Metastatic Liver Carcinoma in the Lung (tissue), 2 donors: ENCODE measurements around the gene C1QBP.

DNA sequence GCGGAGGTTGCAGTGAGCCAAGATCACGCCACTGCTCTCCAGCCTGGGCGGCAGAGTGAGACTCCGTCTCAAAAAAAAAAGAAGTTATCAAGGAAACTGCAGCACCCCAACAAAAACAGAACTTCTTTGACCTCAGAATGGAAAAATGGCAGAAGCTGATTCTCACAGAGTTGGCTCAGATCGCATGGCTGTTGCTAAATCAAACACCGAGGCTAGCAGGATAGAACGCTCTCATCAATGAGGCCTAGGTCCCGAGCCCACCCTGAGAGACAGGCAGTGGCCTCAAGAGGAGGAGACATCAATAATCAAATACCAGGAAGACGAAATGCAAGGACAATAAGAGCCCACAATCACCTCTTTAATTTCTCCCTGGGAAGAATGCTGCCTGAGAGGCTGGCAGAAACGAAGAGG lies 1.0 kb upstream of the TM4SF5 start:
- PRO-cap, 2 experiments, result no peak in any of the 2 experiments

- PRO-cap, 2 experiments, result no peak in any of the 2 experiments
Measured at GRCh38 chr17:4812499-4813027, 5.6 kb downstream of the PLD2 start.

DNA sequence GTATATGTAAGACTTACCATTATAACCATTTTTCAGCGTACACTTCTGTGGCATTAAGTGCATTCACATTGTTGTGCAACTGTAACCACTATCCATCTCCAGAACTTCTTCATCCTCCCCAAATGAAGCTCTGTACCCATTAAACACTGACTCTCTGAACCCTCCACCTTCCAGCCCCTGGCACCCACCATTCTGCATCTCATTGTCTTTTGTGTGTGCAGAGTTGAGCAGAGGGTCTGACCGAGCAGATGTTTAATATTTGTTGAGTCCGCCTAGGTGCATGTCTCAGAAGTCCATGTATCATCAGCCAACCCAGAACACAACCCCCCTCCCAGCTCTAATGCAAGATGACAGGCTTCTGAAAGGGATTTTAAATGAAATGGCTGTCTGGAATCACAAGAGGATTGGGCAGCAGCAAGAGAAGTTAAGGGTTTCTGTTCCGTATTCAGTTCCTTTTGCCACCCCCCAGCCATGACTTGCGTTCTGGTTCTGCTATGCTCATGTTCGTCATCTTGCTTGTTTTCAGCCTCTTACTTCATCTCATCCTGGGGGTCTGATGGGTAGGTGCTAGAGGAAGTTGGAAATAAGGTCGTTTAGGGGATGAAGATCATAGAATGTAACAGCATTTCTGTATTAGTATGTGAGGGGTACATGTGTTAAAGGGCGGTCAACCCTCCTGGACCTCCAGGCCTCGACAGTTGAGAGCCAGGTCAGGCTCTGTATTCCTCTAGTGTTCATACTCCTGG lies 11.9 kb downstream of the MINK1 start:
- PRO-cap, 2 experiments, result no peak in any of the 2 experiments

- PRO-cap, 2 experiments, result no peak in any of the 2 experiments
Measured at GRCh38 chr17:4849903-4850703, 17.0 kb downstream of the MINK1 start.

- PRO-cap, 2 experiments, result no peak in any of the 2 experiments
Measured at GRCh38 chr17:4944646-4945622, 3.4 kb downstream of the PFN1 start.

- PRO-cap, 2 experiments, result peak in 2 of 2 experiments; most common plus-strand start chr17:4948710 (in 2); most common minus-strand start chr17:4948956 (in 1)
Measured at GRCh38 chr17:4948625-4949322, 444 bp upstream of the PFN1 start.

GRCh38 chr17:4972187-4972984 lies 4.8 kb upstream of the SPAG7 start:
- PRO-cap, 2 experiments, result no peak in any of the 2 experiments

DNA sequence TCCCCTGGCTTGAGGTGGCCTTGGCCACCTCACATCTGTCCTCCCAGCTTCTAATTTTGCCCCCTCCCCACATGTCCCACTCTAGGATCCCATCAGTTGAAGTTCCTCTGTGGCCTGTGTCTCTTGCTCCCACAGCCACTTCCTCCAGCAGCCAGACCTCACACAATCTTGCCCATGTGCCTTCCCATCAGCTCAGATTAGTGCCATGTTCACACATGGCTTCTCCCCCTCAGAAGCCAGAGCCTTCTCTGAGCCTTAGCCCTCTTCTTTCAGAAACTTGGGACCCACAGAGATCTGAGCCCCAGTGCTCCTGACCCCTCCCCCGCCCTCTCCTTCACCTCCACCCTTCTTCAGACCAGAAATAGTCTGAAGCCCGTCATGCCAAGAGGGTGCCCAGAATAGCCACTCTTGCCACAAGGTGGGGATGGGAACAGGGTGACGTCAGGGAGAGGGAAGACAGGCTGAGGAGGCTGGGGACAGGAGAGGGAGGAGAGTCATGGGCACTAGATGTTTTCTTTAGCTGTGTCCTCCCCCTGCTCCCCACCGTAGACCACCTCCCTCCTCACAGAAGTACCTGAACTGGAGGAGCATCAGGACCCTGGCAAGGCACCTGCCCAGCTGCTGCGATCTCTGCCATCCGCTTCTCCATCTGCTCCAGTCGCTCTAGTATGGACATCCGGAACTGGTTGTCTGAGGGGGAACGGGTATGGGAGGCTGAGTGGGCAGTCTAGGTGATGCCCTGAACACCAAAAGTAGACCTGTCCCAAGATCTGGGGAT lies 6.4 kb upstream of the SPAG7 start:
- PRO-cap, 2 experiments, result no peak in any of the 2 experiments

- PRO-cap, 2 experiments, result no peak in any of the 2 experiments
Measured at GRCh38 chr17:4999482-4999968, 1.8 kb downstream of the KIF1C start.

DNA sequence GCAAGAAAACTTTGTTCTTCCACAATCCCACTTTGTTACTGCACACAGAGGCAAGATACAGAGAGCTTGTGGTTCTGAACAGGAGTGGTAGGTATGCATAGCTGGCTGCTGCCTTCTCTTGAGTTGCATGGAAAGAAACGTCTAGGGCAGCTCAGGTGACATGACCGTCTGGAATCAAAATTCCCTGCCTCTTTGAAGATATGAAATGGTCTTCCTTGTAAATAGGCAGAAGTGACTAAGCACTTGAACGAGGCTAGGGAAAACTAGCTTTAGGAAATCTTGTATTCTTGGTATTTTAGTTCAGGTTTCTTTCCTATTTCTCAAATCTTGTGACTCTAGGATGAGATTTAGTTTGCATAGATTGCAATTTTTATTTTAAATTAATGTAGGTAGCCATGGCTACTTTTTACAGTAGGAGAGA lies 1.9 kb downstream of the RABEP1 start:
- PRO-cap, 2 experiments, result no peak in any of the 2 experiments

DNA sequence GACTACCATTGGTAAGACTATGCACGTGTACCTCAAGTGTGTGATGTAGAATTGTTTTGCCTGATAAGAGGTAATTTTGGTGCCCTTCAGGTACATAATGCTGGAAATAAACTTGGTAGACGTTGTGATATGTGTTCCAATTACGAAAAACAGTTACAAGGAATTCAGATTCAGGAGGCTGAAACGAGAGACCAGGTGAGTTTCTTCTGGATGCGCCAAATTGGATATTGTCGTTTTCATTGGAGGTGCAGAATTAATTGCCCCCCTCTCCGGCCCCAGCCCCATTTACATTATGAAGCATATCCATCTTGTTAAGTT lies 56.7 kb downstream of the NUP88 start:
- PRO-cap, 2 experiments, result no peak in any of the 2 experiments

- PRO-cap, 2 experiments, result no peak in any of the 2 experiments
Measured at GRCh38 chr17:5364818-5365287, 54.6 kb downstream of the NUP88 start.

- PRO-cap, 2 experiments, result no peak in any of the 2 experiments
Measured at GRCh38 chr17:5420464-5420757, 429 bp downstream of the RPAIN start.

DNA sequence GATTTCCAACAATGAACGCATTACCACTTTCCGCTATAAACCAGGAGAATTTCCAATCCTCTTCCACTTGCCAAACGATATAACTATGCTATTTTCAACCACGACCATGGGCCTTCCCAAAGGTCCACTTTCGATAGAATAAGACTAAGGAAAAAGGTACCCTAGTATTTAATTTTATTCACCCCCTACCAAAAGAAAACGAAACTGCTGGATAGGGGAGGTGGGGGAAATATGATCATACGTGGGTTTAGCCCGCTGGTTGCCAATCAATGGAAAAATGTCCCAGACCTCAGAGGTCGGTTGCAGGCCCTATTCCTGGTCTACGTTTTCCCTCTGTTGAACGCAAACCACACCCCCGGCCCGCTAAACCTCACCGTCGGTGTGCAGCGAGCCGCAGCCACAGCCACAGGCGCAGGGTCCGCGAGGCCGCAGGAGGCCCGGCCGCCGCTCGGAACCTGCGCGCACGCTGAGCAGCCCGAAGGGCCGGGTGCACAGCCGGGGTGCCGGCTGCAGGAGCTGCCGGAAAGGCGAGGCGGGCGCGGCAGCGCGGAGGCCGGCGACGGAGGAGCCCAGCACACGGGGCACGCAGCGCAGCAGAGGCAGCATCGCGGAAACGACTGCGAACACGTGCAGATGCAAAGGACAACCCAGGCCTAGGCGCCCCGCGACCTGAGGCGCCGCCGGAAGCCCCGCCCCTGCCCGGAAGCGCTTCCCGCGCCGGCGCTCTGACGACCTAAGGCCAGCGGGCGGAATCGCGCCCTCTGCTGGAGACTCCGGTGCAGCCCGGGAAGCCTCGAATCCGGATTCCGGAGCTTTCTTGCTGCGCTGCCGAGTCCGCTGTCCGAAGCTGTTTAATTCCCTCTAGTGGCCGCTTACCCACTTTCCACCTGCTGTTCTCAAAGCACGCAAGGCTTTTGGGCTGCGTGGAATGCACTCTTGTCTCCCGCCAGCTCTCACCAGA lies at the start of gene C1QBP:
C1QBP (minus strand) TSS at position 688 of the 961 bp plus-strand sequence.
- PRO-cap, 2 experiments, result peak in 1 of 2 experiments; most common minus-strand start position 629 of the sequence (in 1)

- PRO-cap, 2 experiments, result no peak in any of the 2 experiments
Measured at GRCh38 chr17:5504899-5505325, 4.1 kb upstream of the ENSG00000286190 start.

- PRO-cap, 2 experiments, result no peak in any of the 2 experiments
Measured at GRCh38 chr17:5517683-5518043, 16.9 kb upstream of the ENSG00000286190 start.

- PRO-cap, 2 experiments, result no peak in any of the 2 experiments
Measured at GRCh38 chr17:5832632-5833460, 237.3 kb upstream of the WSCD1 start.

DNA sequence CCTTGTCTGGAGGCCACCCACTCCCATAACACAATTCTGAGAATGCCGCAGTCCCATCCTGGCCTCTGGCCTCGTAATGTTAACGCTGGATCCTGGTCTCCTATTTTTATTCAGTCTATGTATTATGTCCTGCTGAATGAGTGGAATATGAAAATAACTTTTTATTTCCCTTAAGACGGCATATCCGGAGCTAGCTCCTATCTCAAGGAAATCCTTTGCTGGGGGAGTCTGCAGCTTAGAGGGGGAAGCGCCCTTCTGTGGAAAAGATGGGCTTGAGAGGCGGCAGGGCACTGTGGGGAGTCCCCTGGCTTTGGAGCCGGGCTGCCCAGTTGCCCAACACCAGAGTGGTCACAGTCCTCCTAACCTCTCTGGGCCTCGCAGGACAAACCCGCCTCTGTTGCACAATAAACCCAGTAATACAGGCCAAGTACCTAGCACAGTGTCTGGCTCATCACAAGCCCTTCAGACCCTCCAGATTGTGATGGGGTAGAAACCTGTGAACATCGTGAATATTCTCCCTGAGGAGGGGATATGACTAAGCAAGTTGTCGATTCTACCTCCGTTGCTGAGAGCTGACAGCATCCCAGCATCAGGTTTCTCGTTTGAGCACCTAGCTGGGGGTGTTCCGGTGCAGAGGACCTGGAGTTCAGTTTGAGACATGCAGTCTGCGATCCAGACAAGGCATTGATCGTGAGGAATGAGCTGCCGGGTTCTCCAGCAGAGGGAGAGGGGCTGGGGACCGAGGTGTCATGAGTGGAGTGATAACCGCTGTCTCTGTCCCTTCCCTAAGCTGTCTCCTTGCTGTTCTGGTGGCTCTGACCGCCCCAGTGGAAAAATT lies 161.7 kb downstream of the WSCD1 start:
- PRO-cap, 2 experiments, result no peak in any of the 2 experiments

DNA sequence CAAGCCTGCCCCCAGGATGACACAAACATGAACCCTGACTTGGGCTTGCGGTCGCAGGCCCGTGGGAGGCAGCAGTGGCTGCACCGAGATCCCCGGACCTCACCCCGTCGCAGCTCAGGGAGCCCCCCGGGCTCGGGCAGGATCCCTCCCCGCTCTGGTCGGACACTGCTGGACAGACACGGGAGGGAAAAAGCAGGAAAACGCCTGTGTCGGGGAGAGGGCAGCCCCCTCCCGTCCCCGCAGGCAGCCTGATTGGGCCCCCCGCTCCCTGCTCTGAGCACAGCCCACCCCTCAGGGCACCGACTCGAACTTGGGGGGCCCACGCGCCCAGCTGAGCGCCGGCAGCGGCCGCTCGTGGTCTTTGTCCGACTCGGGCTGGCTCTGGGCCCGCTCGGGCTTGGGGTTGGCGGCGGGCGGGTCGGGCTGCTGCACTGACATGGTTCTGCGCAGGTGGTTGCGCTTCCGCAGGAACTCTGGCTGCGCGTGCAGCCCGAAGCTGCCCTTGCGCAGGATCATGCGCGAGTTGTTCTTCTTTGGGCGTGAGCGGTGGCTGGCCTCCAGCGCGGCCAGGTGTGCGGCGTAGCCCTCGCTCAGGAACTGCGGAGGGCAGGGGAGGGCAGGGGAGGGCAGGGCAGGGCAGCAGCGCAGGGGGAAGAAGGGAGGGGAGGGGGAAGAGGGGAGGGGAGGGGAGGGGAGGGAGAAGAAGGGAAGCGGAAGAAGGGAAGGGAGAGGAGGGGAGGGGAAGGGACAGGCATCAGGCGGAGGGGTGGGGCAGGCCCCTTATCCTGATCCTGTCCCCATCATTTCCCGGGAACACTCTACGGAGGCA lies 11.0 kb downstream of the PIMREG start:
- PRO-cap, 2 experiments, result no peak in any of the 2 experiments

GRCh38 chr17:6472910-6473357 lies 28.7 kb downstream of the PIMREG start:
- PRO-cap, 2 experiments, result no peak in any of the 2 experiments